Thoracic aorta endothelial cell (primary cell): ENCODE data around the genes SLC35G4, GNAL, AFG3L2 and CEP192.

DNA sequence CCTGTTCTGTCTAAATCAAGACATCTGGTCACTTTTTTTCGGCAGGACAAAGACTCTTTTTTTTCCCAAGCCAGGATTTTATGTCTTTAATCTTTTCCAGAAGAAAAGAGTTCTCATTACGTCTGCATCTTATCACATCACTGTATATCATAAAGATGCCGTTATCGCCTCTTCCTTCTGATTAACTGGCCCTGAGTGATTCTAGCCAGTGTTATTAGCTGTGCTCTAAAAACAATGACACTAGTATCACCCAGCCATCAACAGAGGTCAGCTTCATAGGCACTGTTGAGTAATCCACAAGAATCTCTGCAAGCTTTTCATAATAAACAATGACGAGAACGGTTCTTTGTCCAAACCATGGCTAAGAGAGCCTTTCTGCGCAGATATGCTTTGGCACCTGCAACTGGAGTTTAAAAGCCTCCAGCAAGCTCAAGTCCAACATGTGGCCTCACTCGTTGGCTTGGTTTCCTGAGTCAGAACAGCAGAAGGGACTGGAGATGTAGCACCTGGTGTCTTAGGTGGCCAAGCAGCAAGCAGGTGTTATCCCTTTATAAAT lies 138.3 kb downstream of the VAPA start:
- CAGE, long polyA plus RNA: no peak

- CAGE, long polyA plus RNA: no peak
Observed at GRCh38 chr18:10379936-10380159, 74.6 kb upstream of the APCDD1 start.

DNA sequence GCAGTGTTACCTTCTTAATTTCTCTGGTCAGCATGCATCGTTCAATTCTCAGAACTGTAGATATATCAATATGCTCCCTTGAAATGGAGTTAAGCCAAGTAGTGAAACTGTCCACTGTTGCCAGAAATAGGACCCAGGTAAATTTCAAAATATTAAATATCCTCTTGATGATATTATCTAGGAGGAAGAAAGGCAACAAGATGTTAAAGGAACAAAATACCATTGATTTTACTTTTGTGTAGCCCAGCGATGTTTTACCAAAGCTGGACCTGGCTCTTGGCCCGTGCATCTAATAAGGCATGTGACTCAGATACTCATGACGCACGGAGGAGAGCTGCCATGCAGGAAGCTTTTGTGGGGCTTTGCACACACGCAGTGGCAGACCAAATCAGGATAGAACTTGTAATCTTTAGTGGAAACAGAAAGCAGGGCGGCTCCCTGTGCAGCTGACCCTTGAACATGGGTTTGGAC lies 189.8 kb downstream of the NAPG start:
- CAGE, long polyA plus RNA: no peak

DNA sequence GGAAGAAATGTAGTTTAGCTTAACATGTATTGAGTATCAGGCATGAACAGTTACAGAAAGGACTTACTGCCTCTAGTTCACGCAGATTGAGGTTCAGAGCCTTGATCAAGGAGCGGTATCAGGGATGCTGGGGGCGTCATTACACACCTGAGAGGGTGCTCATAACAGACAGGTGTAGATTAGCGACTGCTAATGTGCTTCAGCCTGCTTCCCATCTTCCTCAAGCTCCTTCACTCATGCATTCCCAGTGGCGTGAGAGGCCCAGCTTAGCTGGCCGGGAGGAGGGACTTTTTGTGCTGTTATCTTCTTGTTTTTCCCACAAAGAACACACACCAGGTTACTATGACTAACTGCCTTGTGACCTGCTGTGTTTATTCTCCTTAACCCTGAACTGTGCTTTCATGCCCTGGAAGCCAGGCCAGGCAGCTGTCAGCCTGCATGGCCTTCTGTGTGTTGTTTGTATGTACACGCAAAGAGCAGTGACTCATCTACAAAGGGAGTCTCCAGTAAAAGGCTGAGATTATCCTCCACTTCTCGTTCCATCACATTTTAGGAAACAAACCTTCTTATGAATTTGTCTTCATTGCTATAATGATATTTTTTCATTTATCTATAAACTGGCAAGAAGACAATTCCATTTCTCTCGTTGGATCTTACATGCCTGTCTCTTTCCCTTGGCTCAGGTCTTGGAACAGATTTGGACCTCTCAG lies 143.8 kb downstream of the PIEZO2 start:
- CAGE, long polyA plus RNA: no peak

- CAGE, long polyA plus RNA: no peak
Observed at GRCh38 chr18:11609422-11609718, at the start of gene SLC35G4. Gene SLC35G4, plus strand, starts transcription at chr18:11609596.

- CAGE, long polyA plus RNA: no peak
Observed at GRCh38 chr18:11689133-11689991, at the start of gene GNAL. Gene GNAL, plus strand, starts transcription at chr18:11689264.

GRCh38 chr18:11813613-11813894 lies 37.7 kb upstream of the CHMP1B start:
- CAGE, long polyA plus RNA: no peak

- CAGE, long polyA plus RNA: no peak
Observed at GRCh38 chr18:11887812-11888079, 20.4 kb downstream of the MPPE1 start.

DNA sequence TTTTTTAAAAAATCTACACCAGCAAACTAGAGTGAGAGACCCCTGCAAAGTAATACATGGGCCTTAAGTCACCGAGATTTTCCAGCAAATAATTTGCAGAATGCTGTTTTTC lies 256 bp downstream of the MPPE1 start:
- CAGE, long polyA plus RNA: no peak

DNA sequence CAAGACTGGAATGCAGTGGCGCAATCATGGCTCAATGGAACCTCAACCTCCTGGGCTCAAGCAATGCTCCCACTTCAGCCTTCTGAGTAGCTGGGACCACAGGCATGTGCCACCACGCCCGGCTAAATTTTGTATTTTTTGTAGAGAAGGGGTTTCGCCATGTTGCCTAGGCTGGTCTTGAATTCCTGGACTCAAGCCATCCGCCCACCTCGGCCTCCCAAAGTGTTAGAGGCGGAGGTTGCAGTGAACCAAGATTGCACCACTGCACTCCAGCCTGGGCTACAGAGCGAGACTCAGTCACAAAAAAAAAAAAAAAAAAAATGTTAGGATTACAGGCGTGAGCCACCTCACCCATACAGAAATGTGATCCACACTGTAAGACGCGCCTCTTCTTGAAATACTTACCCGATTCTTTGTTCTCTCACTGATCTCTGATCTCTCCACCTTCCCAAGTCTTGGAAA lies 35.1 kb upstream of the IMPA2 start:
- CAGE, long polyA plus RNA: no peak

DNA sequence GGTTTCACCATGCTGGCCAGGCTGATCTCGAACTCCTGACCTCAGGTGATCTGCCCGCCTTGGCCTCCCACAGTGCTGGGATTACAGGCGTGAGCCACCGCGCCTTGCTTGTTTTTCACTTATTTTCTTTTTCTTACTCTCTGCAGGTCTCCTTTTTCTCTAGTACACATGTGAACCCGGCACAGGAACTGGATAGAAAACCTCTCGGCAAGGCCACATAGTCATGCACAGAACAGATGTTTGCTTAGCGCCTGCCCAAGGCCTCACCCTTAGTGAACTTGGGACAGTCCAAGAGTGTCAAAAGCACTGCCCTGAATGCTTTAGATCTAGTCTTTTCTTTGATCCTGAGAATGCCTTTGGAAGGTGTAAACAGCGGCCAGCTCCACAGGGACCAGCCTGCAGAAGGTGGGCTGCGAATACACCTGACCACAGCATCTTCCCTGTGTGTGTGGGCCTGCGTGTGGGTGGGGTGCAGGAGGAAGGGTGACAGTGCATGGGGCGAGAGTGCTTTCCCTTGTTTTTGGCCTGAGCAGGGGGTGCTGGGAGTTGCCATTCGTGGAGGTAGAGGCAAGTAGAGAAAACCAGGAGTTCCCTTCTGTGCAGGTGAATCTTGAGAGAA lies 27.0 kb downstream of the IMPA2 start:
- CAGE, long polyA plus RNA: no peak

DNA sequence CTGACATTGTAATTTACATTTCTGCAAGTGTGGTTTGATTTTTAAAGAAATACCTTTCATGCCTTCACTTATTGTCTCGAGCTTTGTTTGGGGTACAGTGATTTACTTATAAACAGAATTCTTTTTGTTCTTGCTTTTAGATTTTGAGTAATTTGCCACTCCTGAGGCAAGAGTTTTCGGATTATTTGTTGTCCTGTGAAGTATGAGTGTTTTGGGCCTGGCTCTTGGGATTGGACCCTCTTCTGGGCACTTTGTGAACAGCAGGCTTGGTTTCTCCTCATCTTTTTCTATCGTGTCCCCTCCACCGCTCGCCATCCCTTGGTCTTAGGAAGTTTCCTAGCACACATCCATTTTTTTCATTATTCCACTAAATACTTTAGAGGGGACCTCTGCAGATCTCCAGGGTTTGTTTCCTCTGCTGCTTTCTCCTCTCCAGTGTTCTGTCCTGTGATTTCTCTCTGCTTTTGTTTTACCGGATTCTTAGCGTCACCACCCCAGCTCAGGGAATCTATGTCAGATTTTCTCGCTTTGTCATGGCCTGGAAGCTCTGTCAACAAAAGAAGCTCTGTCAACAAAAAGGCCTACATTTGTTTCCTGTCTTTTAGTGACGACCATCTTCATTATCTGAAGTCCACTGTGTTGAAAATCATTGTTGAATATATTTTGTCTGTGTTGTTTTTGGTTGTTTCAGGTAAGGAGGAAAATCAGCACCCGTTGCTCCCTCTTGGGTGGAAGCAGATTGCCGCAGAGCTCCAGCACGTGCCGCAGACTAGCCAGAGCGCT lies 27.7 kb downstream of the ANKRD62 start:
- CAGE, long polyA plus RNA: no peak

GRCh38 chr18:12307173-12307770 lies 769 bp upstream of the TUBB6 start:
- CAGE, long polyA plus RNA: no peak

- CAGE, long polyA plus RNA: no peak
Observed at GRCh38 chr18:12348176-12348665, 28.8 kb downstream of the AFG3L2 start.

GRCh38 chr18:12376501-12377367 lies at the start of gene AFG3L2:
Gene AFG3L2, minus strand, starts transcription at chr18:12377227.
- CAGE, long polyA plus RNA: no peak

- CAGE, long polyA plus RNA: no peak
Observed at GRCh38 chr18:12415588-12416193, 8.0 kb downstream of the PRELID3A start.

- CAGE, long polyA plus RNA: no peak
Observed at GRCh38 chr18:12610143-12611571, 47.2 kb downstream of the SPIRE1 start.

DNA sequence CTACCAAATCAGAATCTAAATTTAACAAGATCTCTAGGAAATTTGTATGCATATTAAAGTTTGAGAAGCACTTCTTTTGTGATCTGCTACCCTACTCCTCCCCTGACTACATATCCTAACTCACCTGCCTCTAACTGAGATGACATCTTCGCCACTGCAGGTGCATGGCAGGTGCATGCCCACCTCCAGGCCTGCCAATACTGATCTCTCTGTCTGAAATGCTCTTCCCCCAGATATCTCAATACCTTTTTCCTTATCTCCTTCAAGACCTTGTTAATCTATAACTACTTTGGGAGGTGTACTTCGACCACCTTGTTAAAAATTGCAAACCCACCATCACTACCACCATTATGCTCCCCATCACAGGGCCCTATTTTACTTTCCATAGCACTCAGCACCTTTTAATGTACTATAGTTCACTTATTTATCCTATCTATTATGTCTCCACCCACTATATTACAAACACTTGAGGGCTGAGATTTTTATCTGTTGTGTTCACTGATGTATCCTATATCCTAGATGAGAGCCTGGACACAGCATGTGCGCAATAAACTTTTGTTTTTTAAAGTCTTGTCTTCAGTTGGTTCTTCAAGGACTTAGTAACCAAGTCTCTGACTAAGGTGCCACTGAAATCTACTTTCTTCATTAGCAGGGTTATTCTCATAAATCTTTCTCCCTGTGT lies 45.2 kb downstream of the SPIRE1 start:
- CAGE, long polyA plus RNA: no peak

DNA sequence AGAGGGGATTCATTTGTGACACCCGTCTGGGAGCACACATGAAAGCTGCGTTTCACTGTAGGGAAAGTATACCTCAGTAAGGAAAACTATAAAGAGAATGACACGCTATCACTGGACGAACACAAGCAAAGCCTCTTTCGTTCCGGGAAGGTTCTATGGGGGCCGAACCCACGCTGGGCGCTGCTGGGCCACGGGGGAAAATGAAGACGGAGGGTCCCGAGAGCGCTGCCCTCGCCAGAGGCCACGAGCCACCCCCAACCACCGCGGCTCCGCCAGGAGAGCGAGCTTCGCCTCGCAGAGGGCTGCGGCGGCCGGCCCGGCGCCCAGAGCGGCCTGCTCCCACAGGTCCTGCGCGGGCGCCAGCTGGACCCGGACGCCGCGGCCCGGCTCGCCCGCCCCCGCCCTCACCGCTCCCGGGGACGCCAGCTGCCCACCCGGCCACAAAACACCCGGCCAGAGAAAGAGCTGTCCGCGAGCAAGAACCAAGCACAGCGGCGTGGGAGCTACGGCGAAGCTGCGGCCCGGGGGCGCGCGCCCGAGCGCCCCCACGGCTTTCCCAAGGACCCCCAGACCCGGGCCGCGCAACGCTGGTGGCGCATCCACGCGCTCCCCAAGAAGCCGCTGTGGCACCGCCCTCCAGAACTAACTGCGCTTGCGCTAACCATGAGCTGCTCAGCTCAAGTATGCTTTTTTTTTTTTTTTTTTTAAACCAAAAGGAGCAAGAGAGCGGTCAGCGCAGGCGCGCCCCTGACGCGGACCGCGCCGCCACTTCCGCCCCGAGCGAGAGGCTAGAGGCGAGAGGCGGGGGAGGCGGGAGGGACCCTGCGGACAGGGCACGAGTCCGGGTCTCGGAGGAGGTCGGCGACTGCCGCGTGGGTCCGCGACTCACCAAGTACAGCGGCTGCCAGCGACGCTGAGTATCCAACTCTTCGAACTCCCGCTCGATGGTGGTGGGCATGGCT lies 572 bp downstream of the PTPN2 start:
- CAGE, long polyA plus RNA: no peak

DNA sequence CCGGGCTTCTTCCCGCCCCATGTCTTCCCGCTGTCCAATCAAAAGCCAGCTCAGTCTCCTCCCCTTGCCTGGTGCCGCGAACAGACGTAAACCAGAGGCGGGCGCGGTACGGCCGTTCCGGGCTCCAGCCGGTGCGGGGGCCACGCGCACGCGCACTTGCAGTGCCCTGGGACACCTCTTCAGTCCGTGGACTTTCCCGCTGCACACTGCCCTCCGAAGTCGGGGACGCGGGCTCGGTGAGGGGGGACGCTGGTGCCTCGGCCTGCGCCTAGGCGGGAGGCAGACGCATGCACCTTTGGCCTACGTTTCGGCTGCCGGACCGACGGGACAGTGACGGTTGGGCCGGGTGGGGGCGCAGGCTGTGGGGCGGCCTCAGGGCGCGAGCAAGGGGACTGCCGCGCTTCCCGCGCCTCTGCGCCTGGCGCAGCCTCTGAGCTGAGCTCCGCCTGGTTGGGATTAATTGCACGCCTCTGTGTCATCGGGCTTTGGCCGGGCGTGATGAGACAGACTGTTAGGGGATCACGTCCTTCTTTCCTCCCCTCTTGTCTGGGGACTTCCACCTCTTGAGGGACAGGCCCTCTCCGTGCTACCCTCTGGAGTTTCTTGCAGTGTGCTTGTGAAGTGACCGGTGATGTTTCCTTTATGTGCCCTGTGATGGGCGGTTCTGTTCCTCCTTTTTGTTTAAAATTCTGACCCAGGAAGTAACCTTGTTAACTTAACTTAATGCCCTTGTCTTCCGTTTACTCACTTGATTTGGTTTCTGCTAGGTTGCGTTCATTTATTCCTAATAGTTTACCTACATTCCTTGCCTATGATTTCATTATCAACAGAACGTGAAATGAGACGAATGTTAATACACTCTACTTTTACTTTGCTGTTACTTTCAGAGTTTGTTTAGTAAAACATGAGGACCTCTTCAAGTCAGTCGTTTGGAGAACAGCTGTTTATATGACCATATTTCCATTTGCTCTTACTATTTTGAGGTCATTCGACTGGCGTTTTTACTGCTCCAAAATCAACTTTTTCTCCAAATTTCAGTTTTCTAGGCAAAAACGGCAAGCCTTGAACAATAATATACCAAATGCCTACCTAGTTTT lies at the start of gene CEP192:
TSS of gene CEP192 (plus strand) at position 161 of the 1,097 bp plus-strand sequence.
- CAGE, long polyA plus RNA: no peak